Cardiac atrium fibroblast (primary cell): ENCODE results near the genes ADAT2, FUCA2 and PHACTR2.

DNA sequence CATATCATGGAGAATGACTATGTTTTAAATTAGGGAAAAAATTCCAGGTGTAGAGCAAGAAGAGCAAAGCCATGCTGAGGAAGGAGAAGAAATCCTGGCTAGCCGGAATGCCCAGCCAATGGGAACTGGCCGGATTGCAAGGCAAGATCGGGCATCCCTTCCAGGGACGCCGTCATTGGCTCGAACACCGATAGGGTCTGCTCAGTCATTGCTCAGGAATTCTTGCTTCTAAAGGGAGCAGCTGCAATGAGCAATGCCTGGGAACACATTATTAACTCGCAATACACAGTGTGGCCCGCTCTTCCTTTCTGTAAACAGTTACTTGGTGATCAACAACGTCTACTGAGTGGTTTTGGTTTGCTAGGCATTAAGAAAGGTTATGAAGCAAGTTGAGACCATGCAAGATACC lies 165.3 kb upstream of the CITED2 start:
- RAMPAGE, long total RNA = no peak

- RAMPAGE, long total RNA = no peak
Measured at GRCh38 chr6:139626473-139627175, 252.2 kb upstream of the CITED2 start.

GRCh38 chr6:142285547-142285906 lies 16.3 kb upstream of the ADGRG6 start:
- RAMPAGE, long total RNA = no peak

DNA sequence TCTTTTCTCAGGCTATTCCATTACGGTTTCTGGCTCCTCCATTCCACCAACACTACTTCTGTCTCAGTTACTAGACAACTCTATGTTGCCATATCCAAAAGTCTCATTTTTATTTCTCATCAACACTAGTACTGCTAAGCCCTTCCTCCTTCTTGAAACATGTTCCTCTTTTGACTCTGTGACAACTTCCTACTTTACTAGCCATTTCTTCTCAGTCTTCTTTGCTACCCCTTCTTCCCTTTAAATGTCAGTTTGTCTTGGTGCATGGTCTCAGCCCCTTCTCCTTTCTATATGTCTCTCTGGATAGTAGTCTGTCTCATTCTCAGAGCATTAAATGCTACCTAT lies 7.1 kb upstream of the ADGRG6 start:
- RAMPAGE, long total RNA = no peak

DNA sequence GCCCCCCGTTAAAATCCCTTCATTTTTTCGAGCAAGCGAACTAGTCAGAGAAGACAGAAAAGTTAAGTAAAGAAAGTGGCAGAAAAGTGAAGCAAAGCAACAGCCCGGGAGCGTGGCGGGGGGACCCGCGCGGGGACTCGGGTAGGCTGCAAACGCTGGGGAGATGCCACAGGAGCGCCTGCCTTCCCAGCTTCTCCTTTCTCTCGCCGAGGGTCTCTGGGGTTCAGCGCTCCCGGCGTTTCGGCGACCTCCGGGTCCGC lies 535 bp upstream of the ADGRG6 start:
- RAMPAGE, long total RNA = no peak

DNA sequence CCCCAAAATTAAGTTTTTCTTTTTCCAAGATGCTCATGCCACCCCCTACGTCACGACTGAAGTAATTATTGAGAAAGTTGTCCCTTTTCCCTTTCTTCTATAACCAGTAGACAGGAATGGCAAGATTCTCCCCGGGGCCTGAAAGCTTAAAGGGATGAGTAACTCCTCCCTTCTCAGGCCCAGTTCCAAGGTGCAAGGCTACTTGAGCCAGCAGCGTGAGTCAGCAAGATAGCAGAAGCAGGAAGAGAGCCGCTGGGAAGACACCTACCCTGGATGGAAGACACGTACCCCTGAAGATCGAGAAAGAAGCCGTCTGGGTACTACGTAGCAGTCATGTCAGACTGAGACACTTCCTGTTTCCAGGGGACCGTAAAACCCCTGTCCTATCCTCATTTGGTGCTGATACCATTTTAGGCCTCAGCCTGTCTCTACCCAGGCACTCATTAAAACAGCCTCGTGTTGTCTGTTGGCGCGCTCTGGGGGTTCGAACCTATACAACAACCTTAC lies 241.0 kb downstream of the ADGRG6 start:
- RAMPAGE, long total RNA = no peak

DNA sequence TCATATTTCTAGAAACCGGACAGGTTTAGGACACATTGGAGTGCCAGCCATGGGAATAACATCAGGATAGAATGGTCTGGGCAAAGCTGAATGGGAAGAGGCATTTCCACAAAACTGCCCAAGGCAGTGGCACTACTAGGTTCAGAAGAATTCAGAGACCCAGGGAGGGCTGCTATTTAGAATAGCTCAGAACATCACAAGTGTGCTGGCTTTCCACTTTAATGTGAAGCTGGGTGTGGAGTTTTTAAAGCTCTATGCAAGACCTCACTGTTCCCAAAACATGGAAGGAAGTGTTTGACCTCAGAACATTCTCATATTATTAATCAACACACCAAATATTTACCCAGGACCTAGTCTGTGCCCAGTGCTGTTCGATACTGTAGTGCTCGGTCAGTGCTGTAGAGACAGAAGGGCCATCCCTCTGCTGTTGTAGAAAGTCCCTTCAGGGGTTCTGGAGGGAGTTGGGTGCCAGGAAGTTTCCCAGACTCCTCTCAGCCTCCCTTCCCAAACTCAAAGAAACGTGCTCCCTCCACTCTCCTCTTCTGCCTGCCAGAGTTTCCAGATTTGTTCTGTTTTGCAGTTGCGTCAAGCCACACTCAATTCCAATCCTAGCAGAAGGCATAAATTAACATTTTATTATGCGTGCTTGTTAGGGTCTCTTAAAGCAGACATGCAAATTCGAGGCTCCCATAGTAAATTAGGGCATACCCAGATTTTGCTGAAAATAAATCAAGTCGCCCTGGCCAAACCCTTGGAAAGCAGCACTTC lies 248.8 kb downstream of the HIVEP2 start:
- RAMPAGE, long total RNA = no peak

GRCh38 chr6:142771780-142772723 lies 172.9 kb downstream of the HIVEP2 start:
- RAMPAGE, long total RNA = no peak

- RAMPAGE, long total RNA = no peak
Measured at GRCh38 chr6:142871858-142872441, 73.0 kb downstream of the HIVEP2 start.

DNA sequence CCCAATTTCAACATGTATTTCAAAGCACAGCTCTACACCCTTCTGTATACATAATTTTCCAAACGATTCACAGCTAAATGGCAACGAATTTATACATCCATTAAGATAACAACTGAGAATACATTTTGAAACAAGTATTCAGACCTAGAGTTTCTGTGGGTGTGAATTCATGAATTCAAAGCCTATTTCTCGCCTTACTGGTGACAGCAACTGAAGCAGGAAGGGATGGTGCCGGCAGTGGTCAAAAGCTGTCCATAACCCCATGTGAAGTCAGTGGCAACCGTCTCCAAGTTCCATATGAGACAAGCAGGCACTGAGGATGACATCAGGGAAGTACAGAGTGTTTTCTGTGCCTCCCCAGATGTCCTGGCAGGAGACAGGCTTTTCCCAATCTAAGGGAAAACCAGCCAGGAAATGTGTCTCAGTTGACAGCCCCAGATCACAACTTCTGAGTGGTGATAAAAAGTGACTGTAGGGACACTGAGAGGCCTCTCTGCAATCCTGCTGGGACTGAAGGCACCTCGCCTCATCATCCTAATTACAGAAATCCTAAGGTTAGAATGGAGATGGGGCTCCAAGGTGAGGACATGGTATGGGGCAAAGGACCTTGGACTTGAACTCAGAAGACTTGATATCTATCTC lies 66.6 kb downstream of the HIVEP2 start:
- RAMPAGE, long total RNA = no peak

GRCh38 chr6:142903676-142904408 lies 41.1 kb downstream of the HIVEP2 start:
- RAMPAGE, long total RNA = no peak

DNA sequence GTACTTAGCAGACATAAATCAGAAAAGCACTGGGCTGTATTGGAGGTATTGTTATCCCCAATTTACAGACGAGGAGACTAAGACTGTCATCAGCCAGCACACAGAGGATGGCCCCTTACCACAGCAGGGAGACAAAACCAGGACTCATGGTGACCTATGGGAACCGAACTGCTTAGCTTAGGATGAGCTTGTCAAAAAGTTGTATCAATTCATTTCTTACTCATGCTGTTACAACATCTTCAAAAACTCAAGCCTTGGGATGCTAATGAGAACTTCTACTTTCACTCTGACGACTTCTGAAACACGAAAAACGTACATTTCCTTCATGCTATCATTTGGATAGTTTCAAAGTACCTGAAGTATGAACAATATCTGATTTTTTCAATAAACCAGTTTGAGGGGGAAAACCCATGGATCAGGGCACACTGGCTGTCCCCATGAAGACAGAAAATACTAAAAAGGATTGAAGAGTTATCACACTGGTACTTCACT lies 32.0 kb downstream of the HIVEP2 start:
- RAMPAGE, long total RNA = no peak

- RAMPAGE, long total RNA = no peak
Measured at GRCh38 chr6:142926136-142927326, 18.4 kb downstream of the HIVEP2 start.

- RAMPAGE, long total RNA = no peak
Measured at GRCh38 chr6:143396439-143397030, 54.0 kb downstream of the ADAT2 start.

DNA sequence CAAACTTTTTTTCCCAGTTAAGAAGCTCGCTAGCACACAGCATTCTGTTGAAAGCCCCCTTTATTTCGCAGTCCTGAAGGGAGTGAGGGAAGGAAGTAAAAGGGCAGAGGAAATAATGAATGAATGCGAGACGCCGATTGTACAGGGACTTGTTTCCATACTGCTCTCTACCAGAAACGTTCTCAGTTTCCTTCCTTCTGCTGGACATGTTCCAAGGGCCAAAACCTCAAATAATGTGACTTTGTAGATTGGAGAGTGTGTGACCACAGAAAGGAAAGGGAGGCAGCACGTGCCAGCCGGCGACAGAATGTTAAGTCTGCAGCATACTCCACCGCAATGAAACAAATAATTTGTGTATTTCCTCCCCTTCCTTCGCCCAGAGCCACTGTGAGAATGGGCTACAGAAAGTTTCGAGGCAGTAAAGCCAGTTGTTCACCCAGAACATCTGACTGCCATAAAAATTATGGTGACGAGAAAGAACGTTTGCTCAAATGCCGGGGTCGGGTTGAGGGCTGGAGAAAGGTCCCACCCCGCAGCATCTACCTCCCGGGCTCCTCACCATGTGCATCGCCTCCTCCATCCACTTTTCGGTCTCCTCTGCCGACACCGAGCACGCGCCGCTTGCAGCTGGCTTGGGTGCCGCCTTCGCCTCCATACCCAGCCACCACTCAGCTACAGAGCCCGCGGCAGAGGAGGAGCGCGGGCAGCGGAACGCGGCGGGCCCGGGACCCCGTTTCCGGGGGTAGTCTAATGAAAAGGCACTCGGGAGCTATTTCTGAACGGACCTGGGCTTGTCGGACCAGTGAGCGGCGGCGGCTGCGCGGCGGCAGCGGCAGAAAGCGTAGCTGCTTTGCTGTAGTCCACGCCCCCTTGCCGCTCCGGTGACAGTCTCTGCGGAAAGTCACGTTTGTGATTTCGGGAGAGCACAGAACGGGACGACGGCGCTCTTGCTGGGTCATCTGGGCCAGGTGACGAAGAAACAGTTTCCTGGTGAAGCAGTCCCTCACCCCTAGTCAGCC lies at the start of gene ADAT2:
Gene ADAT2, minus strand, starts transcription at position 692 of the 1,019 bp plus-strand sequence.
- RAMPAGE, long total RNA = no peak

DNA sequence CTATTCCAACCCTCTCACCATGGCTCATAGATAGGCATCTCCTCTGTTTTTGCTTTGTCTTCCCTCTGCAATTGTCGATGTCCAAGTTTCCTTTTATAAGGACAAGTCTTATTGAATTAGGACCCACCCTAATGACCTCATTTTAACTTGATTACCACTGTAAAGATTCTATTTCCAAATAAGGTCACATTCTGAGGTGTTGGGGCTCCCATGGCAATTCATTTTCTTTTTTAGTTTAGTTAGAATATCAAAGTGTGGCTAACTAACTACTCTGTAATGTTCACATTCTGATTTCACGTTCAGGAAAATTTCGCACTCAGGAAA lies 5.9 kb downstream of the PEX3 start:
- RAMPAGE, long total RNA = no peak

- RAMPAGE, long total RNA = start-site peak on the minus strand at chr6:143511686-143511733, 895 and 124 reads in 2 replicates
Measured at GRCh38 chr6:143510968-143512258, at the start of gene FUCA2. TSS of gene FUCA2 (minus strand) at chr6:143511720.

GRCh38 chr6:143677523-143678499 lies at the start of gene PHACTR2:
TSS of gene PHACTR2 (plus strand) at chr6:143677965.
- RAMPAGE, long total RNA = start-site peak on the plus strand at chr6:143677971-143678057, 2,843 and 429 reads in 2 replicates

GRCh38 chr6:143744815-143746040 lies 67.5 kb downstream of the PHACTR2 start:
- RAMPAGE, long total RNA = no peak

DNA sequence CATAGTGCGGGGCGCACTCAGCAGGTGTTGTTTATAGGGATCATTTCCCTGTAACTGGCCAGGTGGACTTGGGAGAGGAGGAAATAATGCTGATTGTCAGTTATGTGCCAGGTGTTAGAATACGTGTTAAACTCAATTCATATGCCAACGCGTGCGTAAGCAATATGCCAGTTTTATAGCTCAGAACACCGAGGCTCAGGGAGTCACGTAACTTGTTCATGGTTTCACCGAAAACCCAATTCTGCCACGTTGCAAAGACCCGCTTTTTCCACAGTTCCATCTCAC lies 30.3 kb downstream of the SF3B5 start:
- RAMPAGE, long total RNA = no peak